Frontal cortex (tissue), 2 donors: Measurements from ENCODE around the genes RSPH1 and U2AF1.

DNA sequence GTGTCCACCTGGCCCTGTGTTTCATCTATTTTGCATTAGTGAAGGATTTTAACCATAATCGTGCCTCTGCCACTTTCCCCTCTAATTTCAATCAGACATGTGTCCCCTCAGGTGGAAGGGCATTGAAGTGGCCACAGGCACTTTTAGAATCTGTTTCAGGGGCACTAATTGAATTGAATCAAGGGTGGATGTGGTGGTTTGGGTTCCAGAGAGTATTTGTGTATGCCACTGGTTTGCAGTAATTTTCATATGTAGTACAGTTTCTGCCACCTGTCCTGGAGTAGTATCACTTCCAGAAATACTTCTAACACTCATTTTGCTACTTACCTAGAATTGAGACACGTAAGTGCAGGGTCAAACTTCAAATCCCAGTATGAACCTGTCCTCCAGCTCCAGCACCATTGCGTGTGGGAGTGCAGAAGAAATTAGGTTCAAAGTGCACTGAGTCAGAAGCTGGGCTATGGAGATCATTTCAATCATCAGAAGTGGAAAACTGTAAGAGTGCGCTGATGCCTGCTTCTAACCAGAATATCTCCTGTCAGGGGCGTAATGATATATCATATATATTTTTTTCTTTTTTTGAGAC lies 26.8 kb downstream of the RSPH1 start:
- RAMPAGE, long total RNA = no peak

DNA sequence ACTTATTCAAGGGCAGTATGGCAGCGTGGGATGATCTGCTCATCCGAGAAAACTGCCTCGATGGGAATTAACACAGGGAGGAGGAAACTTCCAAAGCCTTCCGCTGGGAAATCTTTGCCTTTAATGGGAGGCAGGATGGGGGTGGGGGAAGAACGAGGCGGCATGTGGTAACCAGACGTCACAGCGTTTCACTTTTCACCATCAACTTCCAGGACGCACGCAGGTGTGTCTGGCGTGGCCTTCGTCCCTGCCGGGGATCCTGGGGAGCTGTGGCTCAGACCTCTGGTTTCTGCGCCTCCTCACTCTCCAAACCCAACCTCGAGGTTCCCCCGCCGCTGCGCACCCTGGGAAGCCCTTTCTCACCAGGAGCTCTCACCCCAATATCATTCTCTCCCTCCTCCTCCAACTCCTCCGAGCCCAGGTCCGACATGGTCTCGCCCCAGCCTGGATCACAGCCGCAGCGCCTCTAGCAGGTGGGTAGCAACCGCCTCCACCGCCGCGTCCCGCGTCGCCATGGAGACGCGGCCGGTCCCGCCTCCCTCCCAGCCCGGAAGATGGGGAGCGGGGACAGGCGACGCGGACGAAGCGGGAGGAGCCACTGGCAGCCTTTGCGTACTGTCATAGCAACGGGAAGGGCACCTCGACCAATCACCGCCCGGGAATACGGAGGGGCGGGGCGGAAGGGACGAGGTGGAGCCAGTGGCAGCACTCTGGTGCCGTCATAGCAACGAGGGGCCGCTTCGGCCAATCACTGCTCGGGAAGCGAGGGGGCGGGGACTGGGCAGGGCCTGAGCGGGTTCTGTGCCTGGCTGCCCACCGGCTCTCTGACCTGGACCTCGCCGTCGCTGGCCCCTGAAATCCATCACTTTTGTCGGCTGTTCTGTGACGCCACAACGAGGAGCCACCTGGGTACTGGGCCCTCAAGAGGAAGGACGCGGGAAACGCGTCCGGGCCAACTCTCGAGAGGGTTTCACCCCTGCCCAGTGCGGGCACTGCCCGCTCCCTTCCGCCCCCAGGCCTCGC lies at the start of gene RSPH1:
Gene RSPH1, minus strand, starts transcription at position 468 of the 1,023 bp plus-strand sequence.
- RAMPAGE, long total RNA = start-site peak on the minus strand centred at position 493 of the sequence, 95 bp wide, 65 and 8 reads in 2 replicates

DNA sequence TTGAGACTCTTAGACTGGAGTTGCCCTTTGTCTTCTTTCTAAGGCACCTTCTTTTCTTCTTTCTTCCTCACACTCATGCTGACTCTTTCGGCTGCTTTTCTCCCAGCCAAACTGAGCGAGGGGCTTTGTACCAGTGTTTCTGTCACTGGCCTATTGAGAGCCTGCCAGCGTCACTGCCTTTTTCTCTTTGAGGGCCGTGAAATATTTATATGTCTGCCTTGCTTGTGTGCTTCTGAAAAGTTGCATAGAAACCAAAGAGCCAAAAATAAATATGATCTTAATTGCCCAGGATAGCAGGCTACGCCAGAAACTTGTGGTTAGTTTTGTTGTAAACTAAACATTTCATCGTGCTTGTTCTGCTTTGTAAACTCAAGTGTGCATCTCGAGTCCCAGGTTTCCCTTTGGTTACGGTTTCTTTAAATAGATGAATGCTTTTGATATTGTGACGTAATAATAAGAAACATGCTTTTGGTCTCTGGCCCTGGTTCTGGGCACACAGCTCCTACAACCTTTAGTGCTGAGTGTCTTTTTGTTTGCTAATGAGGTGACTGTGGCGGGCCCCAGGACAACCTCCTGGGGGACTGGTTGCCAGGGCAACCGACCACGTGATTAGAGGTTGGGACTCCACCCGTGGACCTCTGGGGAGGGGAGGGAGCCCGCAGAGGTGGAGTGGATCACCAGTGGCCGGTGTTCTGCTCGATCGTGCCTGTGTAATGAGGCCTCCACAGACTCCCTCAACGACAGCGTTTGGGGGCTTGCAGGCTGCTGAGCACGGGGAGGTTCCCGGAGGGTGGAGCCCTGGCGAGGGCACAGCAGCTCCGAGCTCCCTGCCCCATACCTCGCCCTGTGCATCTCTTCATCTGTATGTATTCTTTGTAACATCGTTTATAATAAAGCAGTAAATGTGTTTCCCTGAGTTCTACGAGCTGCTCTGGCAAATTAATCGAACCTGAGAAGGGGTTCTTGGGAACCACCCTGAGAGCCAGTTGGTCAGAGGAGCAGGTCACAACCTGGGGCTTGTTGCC lies 11.0 kb downstream of the SLC37A1 start:
- RAMPAGE, long total RNA = no peak

- RAMPAGE, long total RNA = no peak
These were observed 16.5 kb downstream of the SLC37A1 start for GRCh38 chr21:42530194-42530521.

GRCh38 chr21:42684927-42685574 lies 31.6 kb downstream of the PDE9A start:
- RAMPAGE, long total RNA = no peak

DNA sequence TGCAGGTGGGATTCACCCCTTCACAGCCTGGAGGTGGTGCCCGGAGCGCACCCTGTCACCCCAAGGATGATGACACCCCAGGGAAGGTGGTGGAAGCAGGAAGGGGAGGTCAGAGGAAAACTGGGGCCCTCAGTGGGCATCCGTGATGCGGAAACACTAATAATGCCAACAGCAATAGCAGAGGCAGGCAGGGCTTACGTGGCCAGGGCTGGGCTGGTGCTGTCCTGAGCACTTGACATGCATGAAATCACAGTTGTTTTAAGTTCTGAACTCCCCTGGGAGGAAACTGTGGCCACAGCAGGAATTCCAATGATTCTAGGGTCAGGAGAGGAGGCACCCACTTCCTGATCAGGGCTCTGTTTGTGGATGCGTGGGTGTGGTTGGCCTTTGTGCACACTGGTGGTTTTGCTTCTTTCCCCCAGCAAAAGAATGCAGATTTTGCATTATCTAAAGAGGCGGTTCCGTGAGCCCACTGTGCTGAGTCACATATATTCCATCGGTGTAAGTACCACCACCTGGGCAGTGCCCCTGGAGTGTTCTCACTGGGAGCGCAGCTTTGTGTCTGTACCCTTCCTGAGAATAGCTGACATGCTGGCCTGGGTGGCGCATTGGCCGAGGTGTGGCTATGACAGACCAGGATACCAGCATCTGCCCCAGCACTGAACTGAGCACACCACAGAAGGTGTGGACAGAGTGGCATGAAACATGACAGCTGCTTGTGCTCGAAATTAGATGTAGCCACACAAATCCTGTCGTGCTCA lies 70.9 kb downstream of the PDE9A start:
- RAMPAGE, long total RNA = no peak

DNA sequence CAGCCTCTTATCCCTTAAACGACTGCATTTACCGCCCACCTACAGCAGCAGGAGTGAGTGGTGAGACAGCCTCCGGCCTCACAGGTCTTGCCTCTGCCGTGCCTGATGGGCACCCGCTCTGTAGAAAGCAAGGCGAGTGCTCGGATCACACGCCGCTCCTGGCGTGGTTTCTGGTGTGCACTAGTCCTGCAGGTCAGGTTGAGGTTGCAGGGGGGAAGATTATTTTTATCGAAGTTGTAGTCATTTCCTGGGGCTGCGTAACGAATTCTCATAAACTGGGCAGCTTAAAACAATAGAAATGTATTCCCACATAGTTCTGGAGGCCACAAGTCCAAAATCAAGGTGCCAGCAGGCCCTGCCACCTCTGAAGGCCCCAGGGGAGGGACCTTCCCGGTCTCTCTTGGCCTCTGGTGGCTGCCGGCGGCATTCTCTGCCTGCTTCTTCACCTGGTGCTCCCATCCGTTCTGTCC lies 92.6 kb downstream of the PDE9A start:
- RAMPAGE, long total RNA = no peak

DNA sequence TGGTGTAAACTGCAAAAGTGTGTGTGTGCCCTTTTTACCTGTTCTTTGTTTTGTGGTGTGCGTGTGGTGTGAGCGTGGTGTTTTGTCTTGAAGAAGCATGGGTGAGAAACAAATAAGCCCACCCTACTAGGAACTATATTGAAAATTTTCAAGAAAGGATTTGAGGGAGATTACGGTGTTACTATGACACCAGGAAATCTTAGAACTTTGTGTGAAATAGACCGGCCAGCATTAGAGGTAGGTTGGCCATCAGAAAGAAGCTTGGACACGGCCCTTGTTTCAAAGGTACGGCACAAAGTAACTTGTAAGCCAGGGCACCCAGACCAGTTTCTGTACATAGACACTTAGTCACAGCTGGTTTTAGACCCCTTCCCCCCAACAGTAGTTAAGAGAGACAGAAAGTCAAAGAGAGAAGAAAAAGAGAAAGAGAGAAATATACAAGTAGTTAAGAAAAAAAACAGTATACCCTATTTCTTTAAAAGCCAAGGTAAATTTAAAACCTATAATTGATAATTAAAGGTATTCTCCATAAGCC lies 7.6 kb upstream of the ERVH48-1 start:
- RAMPAGE, long total RNA = no peak

DNA sequence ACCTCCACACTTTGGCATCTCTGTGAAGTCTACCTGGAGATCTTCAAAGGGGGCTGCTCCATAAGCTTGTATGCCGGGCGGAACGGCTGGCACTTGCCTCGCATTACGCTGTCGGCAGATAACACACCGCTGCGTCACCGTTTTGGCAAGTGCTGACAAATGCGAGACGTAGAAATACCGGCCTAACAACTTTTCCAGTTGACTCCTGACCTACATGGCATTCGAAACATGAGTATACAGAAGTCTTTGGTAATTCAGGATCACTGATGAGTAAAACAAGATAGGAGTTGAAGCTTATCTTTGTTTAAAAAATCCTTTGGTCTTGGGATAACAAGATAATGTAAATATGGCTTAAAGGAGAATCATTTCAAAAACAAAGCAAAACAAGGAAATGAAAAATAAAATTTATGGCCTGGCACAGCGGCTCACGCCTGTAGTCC lies 18.7 kb upstream of the PKNOX1 start:
- RAMPAGE, long total RNA = no peak

- RAMPAGE, long total RNA = no peak
These were observed 17.4 kb upstream of the PKNOX1 start for GRCh38 chr21:42956591-42957730.

DNA sequence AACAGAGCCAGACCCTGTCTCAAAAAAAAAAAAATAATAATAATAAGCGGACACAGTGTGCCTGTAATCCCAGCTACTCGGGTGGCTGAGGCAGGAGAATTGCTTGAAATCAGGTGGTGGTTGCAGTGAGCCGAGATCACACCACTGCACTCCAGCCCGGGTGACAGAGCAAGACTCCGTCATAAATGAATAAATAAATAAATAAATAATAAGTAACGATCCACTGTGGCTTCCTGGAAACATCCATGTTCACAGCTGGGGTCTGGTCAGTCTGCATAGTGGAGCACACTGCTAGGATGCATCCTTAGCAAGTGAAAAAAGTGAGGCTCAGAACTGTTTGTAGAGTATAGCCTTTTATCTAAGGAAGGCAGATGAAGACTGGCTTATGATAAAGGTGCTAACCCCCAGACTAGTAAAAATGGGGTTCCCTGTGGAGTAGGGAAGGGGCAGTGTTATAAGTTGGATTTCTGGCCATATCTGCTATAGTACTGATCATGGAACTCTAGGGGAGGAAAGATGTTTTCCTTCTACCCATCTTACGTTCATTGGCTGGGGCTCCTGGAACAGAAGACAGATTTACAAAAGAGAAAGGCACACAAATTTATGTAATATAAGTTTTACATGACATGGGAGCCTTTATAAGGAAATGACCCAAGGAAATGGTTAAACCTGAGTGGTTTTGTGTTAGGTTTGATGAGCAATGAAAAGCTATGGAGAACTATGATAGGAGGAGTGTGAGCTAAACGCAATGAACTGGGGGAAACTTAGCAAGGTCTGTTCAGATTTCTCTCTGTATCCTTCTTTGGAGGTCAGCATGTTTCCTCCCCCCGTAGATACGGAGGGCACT lies 15.9 kb downstream of the PKNOX1 start:
- RAMPAGE, long total RNA = no peak

- RAMPAGE, long total RNA = start-site peak on the minus strand at chr21:43107560-43107580, 319 and 21 reads in 2 replicates
These were observed at the start of gene U2AF1 for GRCh38 chr21:43107471-43107670. Gene U2AF1, minus strand, starts transcription at chr21:43107570.

- RAMPAGE, long total RNA = no peak
These were observed 42.5 kb downstream of the CRYAA start for GRCh38 chr21:43211086-43211844.

DNA sequence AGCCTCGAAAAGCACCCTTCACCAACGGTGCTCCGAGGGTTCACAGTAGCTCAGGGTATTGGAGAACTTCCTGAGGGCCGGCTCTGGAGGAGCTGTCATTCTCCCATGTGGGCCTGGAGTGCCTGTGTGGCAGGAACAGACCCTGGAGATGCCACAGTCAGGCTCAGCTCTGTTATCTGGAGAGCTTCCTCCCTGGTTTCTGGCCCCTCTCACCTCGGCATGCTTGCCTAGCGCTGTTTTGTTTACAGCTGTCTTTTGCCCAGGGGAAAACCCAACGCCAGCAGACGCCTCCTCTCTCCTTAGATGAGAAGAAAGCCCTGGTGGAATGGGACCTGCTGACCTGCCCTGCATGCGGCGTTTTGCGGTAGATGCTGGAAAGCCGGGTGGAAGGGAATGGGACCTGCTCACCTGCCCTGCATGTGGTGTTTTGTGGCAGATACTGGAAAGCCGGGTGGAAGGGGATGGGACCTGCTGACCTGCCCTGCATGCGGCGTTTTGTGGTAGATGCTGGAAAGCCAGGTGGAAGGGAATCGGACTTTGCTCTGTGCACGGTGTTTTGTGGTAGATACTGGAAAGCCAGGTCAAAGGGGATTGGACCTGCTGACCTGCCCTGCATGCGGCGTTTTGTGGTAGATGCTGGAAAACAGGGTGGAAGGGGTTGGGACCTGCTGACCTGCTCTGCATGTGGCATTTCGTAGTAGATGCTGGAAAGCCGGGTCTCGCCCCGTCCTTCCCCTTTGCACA lies 105.0 kb downstream of the CRYAA start:
- RAMPAGE, long total RNA = no peak

GRCh38 chr21:43288007-43288499 lies 119.2 kb downstream of the CRYAA start:
- RAMPAGE, long total RNA = no peak

DNA sequence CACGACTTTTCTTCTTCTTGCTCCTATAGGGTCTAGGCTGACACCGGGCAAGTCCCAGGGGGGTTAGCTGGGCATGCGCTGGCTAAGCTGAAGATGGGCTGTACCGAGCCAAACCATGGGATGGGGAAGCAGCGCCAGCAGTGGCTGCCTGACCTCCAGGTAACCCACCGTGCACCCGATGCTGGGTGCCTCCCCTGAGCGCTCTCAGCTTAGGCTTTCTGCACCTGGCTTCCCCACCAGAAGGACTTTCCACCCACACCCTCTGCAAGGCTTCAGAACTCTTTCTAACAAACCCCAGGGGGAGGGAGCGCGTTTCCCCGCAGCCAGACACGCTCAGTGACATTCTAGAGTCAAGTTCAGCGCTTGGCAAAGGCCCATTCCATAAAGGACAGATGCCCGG lies 108.0 kb downstream of the SIK1 start:
- RAMPAGE, long total RNA = no peak

GRCh38 chr21:43332611-43333033 lies 94.3 kb downstream of the SIK1 start:
- RAMPAGE, long total RNA = no peak

DNA sequence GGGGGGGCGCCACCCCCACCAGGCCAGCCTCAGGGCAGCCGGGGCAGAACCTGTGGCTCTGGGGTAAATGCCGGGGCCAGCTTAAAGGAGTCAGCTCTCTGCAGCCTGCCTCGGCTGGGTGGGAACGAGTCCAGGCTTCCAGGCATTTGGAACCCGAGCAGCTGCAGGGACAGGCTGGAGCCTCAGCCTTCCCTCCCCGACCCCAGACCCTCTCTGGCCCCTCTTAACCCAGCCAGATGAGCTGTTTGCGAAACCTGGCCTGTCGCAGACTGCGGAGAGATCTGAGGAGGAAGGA lies 94.0 kb downstream of the SIK1 start:
- RAMPAGE, long total RNA = no peak

GRCh38 chr21:43341309-43342098 lies 85.4 kb downstream of the SIK1 start:
- RAMPAGE, long total RNA = no peak

- RAMPAGE, long total RNA = no peak
These were observed 73.0 kb downstream of the SIK1 start for GRCh38 chr21:43353816-43354536.